Neural progenitor cell (in vitro differentiated cells): Measurements from ENCODE around the genes EPN3 and ANKRD40CL.

- RAMPAGE, long total RNA, result no peak
These were observed 14.3 kb downstream of the ACSF2 start for GRCh38 chr17:50440235-50440890.

DNA sequence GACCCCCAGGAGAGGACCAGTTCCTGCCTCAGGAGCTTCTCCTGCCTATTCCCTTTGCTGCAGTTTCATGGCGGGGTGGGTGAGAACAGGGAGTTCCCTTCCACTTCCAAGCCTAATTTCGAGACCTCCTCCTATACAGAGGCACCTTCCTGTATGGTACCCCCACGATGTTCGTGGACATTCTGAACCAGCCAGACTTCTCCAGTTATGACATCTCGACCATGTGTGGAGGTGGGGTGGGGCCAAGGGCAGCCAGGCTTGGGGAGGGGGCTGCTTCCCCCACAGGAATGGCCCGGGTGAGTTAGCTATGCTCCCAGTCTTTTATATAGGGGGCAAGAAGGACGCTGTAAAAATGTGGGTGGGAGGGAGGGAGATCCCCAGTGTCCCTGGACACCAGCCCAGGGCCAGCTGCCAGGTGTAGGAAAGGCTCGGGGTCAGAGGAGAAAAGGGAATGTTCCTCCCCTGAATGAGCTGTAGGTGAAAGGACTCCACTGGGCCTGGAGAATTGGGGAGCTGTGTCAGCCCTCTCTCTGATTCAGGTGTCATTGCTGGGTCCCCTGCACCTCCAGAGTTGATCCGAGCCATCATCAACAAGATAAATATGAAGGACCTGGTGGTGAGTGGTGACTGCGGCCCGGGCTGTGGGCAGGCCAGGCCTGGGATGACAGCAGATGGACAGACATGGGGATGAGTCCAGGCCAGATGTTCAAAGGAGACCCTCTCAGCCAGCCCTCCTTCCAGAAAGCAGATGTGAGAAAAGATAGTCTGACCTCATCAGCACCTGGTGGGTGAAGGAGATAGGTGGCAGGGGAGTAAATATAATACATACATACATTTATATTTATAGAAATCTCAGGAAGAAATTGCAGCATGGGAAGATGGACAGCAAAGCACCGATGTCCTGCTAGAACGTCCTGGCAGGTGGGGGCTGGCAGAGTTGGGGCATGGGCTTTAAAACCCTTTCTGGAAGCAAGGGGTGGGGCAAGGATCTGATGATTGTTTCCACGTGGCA lies 4.7 kb downstream of the CHAD start:
- RAMPAGE, long total RNA, result no peak

- RAMPAGE, long total RNA, result no peak
These were observed 3.6 kb downstream of the CHAD start for GRCh38 chr17:50464730-50465776.

DNA sequence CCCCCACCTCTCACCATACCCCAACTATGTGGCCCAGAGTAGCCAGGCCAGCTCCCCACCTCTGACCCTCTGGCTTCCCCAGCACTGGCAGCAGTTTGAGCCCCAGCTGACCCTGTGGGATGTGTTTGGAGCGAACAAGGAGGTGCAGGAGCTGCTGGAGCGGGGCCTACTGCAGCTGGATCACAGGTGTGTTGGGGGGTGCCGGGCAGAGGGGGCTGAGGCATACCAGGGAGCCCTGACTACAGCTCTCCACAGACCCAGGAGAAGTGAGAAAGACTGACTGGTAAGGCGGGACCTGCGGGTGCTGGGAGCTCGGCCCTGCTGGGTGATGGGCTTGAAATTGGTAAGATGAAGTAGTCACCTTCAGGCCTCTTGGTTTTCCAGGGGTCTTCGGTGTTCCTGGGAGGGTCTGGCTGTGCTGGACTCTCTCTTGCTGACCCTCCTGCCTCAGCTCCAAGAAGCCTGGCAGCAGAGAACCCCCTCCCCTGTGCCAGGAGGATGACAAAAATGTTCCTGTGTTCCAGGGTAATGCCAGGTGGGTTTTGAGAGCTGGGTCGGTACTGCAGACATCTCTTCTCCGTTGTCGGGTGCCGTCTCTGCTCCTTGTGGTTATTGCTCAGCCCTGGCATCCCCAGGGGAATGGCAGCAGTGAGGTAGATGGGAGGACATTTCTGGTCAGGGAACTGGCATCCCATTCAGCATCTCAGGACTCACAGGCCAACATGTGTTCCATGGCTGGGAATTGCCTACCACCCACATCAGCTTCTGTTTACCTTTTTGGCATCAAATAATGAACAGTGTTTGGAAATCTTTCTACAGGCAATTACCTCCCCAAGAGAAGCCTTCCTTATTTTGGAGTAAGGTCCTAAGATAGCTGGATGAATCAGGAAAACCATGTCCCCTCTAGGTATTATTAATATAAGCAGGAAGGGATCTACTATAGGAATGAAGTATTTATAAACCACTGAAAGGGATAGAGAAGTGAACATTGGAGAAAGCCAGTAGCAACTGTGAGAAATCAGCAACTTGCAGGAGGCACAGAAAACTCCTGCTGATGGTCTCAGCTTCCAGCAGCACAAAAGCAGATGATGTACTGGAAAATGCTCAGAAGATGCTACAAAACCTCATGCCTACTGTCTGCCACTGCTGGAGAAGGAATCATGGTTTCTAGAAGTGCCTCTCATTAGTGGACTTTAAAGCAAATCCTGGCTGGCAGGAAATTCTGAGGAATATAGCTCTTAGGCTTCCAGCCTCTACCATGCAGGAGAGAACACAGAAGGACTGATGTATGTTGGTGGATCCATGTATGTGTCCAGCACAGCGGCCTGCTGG lies 6.2 kb downstream of the RSAD1 start:
- RAMPAGE, long total RNA, result no peak

- RAMPAGE, long total RNA, result no peak
These were observed at the start of gene EPN3 for GRCh38 chr17:50532568-50532954. TSS of gene EPN3 (plus strand) at chr17:50532735.

DNA sequence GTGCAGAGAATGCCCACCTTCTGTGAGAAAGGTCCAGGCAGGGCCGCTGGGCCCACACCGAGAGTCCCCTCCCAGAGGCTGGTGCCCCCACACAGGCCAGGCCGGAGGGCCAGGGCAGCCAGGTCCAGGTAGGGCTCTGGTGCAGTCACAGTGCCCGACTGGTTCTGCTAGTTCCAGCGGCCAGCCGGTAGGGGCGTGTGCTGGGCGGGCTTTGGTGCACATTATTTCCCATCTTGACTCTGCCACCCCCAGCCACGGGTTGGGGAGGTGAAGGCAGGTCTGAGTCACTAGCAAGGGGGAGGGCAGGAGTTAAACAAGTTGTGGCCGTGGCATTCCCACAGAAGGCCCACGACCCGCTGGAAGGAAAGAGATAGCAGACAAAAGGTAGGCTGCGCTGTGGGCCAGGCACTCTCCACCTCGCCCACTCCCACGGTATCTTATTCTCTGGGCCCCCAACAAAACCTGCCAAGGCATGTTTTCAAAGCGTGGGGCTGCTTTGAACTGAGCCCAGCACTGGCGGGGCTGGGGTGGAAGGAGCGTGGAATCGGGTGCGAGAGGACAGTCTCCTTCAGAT lies 1.8 kb downstream of the EPN3 start:
- RAMPAGE, long total RNA, result no peak

GRCh38 chr17:50558683-50559176 lies 1.8 kb upstream of the CACNA1G start:
- RAMPAGE, long total RNA, result no peak

DNA sequence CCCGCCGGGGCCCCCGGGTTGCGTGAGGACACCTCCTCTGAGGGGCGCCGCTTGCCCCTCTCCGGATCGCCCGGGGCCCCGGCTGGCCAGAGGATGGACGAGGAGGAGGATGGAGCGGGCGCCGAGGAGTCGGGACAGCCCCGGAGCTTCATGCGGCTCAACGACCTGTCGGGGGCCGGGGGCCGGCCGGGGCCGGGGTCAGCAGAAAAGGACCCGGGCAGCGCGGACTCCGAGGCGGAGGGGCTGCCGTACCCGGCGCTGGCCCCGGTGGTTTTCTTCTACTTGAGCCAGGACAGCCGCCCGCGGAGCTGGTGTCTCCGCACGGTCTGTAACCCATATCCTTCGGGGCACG lies 828 bp downstream of the CACNA1G start:
- RAMPAGE, long total RNA, result no peak

GRCh38 chr17:50676333-50676838 lies 31.3 kb downstream of the ANKRD40 start:
- RAMPAGE, long total RNA, result no peak

DNA sequence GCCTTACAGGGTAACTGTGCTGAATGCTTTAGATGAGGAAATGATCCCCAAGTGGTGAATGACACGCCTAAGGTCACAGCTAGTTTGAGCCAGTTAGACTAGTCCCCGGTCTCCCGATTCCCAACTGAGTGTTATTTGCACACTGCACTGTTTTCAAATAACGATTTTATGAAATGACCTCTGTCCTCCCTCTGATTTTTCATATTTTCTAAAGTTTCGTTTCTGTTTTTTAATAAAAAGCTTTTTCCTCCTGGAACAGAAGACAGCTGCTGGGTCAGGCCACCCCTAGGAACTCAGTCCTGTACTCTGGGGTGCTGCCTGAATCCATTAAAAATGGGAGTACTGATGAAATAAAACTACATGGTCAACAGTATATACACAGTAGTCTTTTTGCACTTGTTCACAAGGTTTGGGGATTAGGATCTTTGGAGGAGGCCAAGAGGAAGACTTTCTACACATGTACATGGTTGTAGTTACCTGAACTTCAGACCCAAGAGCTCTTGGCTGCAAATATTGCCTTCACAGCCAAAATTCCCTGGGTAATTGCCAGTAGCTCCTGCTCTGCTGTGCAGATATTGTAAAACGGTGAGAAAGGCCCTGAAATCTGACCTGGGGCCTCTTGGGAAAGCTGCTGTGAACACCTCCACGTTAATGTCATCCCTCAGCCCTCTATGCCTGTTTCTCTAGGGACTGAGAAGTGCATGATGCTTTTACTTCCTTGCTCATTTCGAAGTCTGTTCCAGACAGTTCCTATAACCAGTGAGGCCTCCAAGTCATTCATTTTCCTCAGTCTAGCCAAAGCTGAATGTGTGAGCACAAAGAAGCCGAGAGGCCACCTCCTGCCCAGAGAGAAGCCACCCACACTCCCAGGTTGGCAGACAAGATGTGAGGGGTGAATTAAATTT lies 16.1 kb downstream of the ANKRD40 start:
- RAMPAGE, long total RNA, result no peak

DNA sequence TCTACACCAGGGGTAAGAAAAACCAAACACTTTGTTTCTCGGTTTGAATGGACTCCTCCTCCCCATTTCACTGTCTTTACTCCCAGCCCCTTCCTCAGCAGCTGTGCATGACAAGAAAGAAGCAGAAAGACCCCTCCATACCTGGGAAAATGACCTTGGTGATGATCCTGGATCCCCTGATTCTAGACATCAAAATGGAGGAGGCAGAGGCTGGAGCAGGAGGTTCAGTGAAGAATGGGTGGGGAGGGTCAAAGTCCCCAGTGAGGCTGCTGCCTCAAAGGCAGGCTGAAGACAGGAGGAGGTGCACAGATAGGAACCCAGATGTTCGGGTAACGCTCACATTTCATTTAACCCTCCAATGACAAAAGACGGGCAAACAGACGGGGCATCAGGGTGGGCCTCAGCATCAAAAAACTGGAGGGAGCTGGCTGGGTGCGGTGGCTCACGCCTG lies at the start of gene ANKRD40CL:
ANKRD40CL (minus strand) TSS at position 197 of the 451 bp plus-strand sequence.
- RAMPAGE, long total RNA, result no peak

GRCh38 chr17:50828520-50829102 lies 6.8 kb upstream of the WFIKKN2 start:
- RAMPAGE, long total RNA, result no peak

GRCh38 chr17:50855735-50856489 lies 10.2 kb downstream of the TOB1 start:
- RAMPAGE, long total RNA, result no peak

GRCh38 chr17:50863047-50864241 lies 2.7 kb downstream of the TOB1 start:
- RAMPAGE, long total RNA, result no peak

DNA sequence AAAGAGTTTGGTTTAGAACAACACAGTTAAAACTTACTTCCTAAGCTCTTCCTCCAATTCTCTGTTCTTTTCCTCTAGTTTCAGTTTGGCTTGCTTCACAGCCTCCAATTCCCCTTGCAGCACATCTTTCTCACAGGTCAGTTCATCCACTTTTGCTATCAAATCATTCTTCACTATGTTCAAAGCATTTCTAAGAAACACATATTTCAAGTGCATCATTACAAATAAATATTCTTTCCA lies 114.7 kb downstream of the SPAG9 start:
- RAMPAGE, long total RNA, result no peak

GRCh38 chr17:51019924-51020677 lies 100.6 kb downstream of the SPAG9 start:
- RAMPAGE, long total RNA, result no peak

DNA sequence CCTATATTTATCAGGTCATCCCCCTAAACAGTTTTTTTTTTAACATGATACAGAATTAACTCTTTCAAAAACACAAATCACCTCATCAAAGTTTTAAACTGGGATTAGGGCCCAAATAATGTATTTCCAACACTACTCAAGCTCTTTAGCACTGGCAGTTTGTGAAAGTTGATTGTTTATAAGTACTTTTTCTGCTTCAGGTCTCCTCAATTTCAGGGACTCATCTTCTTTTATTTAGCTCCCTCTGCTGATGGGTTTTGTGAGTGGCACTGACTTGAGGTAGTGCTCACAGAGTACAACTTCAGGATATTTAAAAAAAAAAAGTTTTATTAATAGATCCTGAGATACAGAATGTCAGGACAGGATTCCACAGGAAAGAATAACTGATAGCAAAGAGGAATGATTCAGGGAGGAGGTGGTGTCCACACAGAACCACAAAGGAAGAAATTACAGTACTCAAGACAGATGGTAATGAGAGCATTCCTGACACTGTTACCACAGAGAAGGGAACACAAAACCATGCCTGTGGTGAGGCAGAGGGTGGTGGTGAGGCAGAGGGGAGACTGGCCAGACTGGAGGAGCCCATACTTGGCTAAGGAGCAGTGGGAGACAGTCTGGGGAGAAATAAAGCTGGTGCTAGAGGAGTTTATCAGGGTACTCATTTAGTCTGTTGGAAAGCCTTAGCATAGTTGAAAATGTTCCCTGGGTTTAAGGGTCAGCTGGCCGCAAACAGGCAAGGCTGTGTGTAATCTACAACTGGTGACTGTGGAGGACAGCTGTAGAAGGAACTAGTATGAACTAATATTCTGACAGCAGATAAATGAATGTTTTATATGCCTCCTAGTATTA lies 63.7 kb downstream of the SPAG9 start:
- RAMPAGE, long total RNA, result no peak

GRCh38 chr17:51122287-51122477 lies 1.5 kb upstream of the SPAG9 start:
- RAMPAGE, long total RNA, result no peak

DNA sequence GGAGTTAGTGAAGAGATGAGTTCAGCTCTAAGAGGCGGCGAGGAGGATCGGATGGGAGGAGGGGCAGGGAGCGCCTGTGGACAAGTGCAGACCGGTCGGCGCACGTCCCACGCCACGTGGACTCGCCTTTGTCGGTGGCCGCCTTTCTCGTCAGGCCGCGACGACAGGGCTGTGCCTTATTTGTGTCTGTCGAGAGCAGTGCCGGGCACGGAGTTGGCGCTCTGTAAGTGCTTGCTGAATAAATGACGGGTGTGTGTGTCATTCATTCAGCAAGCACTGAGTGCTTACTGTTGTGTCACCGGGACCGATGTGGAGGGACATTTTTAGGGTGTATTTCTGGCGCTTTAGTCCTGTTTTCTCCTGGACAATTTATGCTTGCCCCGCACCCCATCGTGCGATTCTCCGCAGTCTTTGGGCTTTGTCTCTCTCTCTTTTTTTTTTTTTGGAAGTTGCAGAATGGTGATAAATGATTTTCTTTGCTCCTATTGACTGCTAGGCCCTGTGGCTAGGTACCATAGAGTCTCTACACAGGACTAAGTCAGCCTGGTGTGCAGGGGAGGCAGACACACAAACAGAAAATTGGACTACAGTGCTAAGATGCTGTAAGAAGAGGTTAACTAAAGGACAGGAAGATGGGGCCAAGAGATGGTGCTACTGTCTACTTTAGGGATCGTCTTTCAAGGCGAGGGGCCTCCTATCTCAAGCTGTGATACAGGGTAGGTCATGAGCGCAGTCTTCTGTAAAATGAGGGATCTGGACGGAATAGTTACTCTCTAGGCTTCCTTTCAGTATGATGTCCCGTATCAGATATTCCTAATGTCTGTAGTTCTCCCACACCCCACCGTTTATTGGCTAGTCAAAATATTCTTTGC lies 606 bp downstream of the NME1 start:
- RAMPAGE, long total RNA, result no peak

DNA sequence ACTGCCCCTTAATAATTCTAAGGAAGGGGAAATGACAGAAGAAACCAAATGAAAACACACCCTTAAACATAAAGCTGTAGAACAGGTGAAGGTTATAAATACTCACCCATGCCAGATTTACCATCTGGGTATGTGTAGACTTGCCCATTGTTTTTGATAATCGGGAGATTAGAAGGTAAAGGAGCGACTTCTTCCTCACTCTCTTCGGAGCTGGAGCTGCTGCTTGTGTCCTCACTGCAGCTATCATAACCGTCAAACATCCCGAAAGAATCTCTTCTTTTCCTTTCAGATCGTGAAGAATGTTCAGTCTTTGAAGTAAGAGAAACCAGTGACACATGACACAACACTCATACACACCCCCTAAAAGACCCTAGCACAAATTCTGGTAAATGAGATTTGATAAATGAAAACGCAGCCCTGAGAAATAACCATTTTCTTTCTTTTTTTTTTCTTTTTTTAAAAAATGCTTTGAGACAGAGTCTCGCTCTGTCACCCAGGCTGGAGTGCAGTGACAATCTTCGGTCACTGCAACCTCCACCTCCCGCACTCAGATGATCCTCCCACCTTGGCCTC lies 34.9 kb downstream of the MBTD1 start:
- RAMPAGE, long total RNA, result no peak